HEK293 (cell line): ENCODE measurements around the genes OR2T10 and ZNF692.

DNA sequence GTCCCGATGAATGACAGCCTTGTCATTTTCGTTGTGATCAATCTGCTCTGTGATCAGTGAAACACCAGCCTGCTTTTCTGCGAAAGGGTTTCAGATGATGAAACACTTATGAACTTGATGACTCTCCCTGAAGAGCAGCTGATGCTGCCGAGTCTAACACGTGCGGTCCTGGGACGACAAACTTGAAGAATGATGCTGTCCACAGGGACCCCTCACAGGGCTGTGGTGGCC is at the start of gene OR2T10:
OR2T10 (minus strand) TSS at position 142 of the 231 bp plus-strand sequence.
- PRO-cap: no peak
- RRBS, 2 experiments: no CpG with 5 or more reads among the region's 7 CpGs

- PRO-cap: no peak
- RRBS, 2 experiments: no CpG with 5 or more reads among the region's 13 CpGs
Observed at GRCh38 chr1:248802721-248803018, 23.0 kb downstream of the SH3BP5L start.

DNA sequence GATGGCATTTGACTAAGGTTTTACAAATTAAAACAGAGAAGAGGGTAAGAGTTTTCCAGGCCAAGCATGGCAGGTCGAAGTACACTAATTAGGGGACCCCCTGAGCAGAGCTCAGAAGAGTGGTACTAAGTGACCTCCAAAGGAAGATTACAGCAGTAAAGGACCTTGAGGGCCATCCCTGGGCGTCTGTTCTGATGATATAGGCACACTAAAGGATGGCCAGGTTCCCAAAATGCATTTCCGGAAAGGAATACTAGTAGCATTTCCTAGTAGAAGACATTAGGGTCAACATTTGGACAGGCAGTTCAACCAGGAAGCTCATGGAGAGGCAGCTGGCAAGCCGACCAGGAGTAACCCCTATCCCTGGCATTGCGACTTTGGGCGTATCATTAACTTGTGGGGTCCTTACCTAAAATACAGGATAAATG is 634 bp upstream of the ZNF672 start:
- PRO-cap: no peak
- RRBS, 2 experiments: no CpG with 5 or more reads among the region's 6 CpGs

- PRO-cap: no peak
- RRBS, 2 experiments: no CpG with 5 or more reads among the region's 6 CpGs
Observed at GRCh38 chr1:248851552-248852376, 7.1 kb downstream of the ZNF692 start.

DNA sequence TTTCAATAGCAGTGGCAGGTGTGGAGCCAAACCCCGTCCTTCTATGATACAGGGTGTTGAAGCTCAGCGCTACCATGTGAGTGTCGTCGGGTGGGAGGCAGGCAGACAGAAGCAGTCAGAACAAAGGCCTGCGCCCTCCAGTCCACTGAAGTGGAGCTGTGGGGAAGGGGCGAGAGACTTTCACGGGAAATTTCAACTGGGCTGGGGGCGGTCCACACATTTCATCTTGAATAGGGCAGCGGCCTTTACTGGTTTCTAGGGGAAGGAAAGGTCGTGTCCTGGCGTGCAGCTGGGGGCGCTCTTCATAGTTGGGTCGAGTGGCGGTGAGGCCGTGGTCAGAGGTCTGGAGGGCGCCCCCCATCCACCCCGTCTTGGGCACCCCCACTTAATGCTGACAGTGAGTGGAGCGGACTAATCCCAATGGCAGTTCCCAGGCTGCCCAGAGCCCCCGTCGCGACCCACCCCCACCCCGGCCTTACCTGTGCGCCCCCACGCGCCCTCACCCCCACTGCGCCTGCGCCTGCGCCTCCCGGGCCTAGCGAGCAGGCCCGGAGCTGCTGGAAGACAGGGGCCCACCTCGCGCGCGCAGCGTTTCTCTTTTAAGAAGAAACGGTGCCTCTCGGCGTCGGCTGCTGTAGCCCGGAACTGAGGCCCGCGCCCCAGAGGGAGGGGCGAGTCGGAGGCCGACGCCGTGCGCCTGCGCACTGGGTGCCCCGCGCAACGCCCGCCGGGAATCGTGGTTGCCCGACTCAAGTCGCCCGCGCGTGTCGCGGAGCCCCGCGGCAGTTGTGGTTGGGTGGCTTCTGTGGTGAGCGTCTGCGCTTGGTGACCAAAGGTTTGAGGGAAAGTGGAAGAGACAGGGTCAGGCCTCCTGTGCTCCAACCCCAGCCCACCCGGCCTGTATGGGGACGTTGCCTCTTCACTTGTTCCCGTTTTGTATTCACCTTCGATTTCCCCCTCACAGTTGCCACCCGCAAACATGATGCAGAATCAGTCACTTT is at the start of gene ZNF692:
ZNF692 (minus strand) TSS at position 647 of the 1,001 bp plus-strand sequence.
- PRO-cap: bidirectional peak, plus-strand start at position 86 of the sequence, minus-strand start at position 113 of the sequence; bidirectional peak, plus-strand start at position 305 of the sequence, minus-strand start at position 310 of the sequence; bidirectional peak, plus-strand start at position 785 of the sequence, minus-strand start at position 647 of the sequence
- RRBS, 2 experiments: under 1% methylated on average over 27 of the region's 72 CpGs